LUHMES (cell line): Measurements from ENCODE around the gene BNIP2.

- PRO-cap = no peak
Measured at GRCh38 chr15:58241829-58242401, 103.7 kb downstream of the AQP9 start.

DNA sequence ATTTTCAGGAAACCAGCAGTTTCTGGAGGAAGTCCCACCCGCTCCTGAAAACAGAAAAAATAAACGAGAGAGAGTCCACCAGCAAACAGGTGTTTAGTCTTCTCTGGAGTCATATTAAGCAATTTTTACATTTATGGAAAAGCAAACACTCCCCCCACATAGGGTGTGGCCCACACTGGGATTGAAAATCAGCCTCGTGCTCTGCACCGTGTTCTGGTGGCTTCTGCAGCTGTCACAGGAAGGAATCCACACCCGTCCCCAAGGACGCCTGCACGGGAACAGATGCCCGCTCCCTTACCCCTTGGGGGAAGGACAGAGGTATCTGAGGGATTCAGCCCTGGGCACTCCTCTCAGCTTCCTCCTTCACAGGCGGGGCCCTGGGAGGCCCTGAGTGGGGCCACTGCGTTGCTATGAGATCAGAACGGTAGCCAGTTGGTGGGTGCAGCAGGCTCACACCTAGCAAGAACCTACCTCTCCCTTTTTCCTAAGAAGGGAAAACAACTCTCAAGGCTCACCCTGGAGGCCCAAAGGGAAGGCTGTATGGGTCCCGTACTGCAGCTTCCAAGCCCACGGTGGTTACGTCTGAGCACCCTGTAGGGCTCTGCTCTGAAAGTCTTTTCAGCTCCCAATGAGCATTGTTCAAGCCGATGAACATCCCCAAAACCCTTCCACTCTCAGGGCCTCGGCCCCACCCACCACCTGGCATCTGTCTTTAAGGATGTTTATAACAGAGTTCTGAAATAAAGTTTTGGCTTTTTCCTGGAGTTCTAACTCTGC lies 27.9 kb downstream of the LIPC start:
- PRO-cap = no peak

DNA sequence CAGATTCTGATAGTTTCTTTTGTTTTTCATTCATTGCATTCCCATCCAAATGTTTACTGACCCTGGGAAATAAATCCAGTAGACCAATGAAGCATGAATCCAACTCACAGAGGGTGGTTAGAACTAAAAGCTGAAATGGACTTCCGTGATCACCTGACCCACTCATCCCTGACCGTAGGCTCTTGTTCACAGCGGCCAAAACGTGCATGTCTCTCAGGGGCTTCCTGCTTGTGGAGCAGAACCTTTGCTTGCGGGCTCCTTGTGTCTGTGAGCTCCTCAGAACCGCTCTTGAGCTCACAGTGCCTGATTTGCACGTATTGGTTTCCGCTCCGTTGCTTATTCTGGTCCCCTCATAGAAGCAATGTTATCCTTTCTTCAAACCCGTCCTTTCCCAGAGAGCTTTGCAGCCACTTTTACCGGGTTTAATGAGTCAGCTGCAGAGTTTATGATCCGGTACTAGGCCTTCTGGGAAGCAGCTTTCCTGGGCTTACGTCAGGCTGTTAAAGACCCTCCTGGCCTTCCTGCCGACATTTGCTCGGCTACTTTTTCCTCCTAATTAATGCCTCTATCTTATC lies 35.4 kb downstream of the LIPC start:
- PRO-cap = no peak

GRCh38 chr15:58477127-58477906 lies 45.5 kb downstream of the LIPC start:
- PRO-cap = no peak

DNA sequence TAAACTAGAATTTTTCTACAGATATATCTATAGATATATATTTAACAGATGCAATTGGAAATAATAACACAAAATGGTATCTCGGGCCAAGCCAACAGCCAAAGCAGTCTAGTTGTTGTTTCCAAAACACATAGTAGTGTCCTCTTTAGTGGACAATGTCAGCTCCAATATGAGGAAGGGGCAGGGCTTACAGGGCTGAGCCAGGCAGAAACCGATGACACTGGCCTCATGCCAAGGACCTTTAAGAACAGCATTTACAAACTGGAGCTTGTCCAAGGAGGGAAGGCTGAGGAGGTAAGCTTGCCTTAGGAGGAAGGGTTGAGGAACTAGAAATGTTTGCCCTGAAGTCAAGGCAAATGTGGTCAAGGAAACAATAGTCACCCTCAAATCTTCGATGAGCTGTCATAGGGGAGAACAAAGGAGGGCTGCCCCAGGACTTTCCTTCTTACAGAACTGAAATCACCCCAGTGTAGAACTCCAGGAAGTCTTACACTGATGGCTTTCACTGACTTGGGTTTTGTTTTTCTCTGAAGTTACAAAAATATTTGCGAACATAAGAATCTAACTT lies 136.3 kb downstream of the LIPC start:
- PRO-cap = no peak

DNA sequence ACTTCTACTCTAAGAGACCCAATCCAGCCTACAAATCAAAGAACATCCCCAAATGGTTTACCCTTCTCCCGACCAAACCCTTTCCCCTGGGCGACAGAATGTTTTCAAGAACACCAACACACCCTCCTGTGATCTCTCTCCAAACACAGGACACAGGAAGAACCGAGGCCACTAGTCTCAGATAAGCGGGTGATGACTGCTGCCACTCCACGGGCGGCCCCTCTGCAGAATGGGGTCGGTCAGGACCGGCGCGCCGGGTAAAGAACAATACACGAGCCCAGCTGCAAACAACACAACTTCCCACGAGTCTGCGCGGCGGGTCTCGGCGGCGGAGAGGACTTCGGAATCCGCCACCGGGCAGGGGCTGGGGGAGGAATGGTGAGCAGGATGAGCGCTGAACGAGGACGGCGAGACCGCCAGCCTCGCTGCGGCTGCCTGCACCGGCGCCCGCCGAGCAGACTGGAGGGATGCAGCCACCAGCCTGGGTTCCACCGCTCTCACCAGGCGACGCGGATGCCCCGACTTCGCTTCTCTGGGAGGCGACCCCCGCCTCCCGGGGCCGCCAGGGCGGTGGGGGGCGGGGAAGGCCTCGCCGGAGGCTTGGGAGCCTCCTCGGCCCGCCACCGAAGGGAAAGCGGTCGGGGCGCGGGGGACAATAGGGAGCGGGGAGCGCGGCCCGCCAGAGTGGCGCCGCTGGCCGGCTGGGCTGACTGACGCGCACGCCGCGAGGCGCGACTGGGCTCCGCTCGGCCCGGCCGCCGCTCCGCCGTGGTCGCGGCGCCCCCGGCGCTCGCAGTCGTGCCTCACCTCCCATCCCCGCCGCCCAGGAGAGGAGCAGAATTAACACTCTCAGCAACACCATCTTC lies 601 bp downstream of the ADAM10 start:
- PRO-cap = bidirectional peak, plus-strand start at position 300 of the sequence, minus-strand start at position 232 of the sequence; unidirectional peak, minus-strand start at position 713 of the sequence; unidirectional peak, minus-strand start at position 738 of the sequence

DNA sequence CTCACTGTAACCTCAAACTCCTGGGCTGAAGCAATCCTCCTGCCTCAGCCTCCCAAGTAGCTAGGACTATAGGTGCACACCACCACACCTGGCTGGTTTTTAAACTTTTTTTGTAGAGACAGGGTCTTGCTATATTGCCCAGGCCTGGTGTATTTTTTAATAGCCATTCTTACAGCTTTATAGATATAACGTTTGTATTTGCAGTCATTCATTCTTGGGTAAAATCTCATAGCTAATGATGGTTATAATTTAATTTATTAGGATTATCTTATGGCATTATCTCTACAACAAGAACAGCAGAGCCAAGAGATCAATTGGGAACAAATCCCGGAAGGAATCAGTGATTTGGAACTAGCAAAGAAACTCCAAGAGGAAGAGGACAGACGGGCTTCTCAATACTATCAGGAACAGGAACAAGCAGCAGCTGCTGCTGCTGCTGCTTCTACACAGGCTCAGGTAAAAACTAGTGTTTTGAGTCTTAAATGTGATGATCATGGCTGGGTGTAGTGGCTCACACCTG lies 80.5 kb downstream of the MINDY2 start:
- PRO-cap = no peak

GRCh38 chr15:59166379-59167281 lies 40.0 kb upstream of the LDHAL6B start:
- PRO-cap = no peak

- PRO-cap = no peak
Measured at GRCh38 chr15:59208533-59209017, 1.9 kb downstream of the LDHAL6B start.

DNA sequence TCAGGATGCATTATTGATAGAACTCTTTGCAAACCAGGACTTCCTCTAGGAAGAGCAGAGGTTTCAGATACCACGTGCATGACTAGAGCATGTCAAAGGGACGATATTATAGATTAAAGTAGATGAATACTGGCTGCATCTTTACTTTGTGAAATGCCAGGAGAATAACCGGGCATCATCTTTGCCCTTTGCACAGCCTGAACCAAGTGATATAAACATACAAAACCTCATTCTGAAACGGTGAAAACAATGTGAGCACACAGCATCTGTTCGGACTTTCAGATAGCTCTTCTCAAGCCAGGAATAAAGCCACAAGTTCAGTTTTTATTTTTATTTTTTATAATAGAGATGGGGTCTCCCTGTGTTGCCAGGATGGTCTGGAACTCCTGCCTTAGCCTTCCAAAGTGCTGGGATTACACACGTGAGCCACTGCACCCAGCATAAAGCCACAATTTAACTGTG lies 65.2 kb downstream of the LDHAL6B start:
- PRO-cap = no peak

- PRO-cap = no peak
Measured at GRCh38 chr15:59273993-59274573, 67.4 kb downstream of the LDHAL6B start.

DNA sequence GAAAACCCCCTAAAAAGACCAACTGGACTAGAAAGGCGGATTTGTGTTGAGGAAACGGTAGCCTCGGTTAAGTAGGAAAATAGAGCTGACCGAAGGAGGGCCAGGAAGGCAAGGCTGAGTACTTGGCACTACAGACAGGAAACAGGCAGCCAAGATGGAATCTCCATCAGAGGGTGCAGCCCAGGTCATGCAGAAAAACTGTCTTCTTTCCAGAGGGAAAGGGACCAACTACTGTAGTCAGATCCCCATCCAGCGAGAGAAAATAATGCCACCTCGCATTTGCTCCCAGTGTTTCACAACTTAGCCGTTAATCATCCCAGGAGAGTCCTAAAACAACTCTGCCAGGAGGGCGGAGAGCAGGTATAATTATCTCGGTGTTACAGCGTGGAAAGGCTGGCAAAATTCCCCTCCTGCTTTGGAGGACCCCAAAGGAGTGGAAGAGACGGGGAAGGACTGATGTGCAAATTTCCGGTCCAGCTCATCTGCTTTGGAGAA lies 77.3 kb downstream of the MYO1E start:
- PRO-cap = no peak

GRCh38 chr15:59329325-59330105 lies 43.2 kb downstream of the MYO1E start:
- PRO-cap = no peak

- PRO-cap = no peak
Measured at GRCh38 chr15:59570209-59570877, 41.2 kb upstream of the GCNT3 start.

GRCh38 chr15:59586803-59587230 lies 24.8 kb upstream of the GCNT3 start:
- PRO-cap = no peak

GRCh38 chr15:59591138-59591872 lies 20.3 kb upstream of the GCNT3 start:
- PRO-cap = no peak

GRCh38 chr15:59662309-59662602 lies 4.9 kb upstream of the GTF2A2 start:
- PRO-cap = no peak

DNA sequence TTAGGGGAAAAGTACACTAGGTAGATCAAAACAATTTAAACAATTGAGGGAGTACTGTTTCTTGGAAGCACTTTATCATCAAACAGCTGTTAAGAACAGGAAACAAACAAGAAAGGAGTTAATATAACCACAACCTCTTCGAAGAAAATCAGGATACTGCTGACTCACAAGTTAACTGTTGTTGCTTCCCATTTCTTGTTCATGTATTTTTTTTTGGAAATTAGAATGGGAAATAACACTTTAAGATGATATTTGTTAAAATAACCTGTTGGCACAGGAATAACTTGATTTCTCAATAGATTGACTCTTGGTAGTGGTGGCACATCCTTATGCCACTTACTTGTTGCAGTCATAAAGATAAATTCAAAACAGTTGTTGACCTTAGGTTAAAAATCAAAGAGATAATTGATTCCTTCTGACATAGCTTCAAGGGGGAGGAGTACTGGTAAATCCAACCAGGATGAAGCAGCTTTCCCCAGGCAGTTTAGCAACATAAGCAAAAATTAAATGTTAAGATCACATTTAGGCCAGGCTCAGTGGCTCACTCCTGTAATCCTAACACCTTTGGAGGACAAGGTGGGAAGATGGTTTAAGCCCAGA lies 3.3 kb downstream of the BNIP2 start:
- PRO-cap = no peak

DNA sequence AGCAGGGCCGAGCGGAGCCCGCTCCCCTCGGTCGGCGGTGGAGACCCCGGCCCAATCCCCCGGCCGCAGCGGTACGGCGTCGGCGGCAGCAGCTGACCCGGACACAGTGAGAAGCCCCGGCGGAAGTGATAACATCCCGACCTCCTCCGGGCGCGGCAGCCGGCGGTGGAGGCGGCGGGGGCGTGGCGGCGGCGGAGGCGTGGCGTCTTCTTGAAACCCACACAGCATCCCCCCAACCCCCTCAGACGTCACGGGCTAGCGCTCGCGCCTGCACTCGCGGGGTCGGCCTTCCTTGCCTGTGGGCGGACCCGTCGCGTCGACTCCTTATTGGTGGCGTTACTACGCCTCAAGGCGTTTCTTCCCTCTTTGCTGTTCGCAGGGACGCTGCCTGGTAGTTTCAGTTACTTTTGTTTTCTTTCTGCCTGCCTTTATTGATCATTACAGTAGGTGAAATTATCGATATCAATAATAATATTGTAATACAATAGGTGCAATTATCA lies at the start of gene BNIP2:
Gene BNIP2 (minus strand): TSS at position 108 of the 500 bp plus-strand sequence.
- PRO-cap = bidirectional peak, plus-strand start at position 375 of the sequence, minus-strand start at position 95 of the sequence

GRCh38 chr15:59768820-59769065 lies 79.6 kb upstream of the BNIP2 start:
- PRO-cap = no peak